HGPS cell (cell line): ENCODE measurements around a stretch of chr18.

- RRBS, result no CpG with 5 or more reads among the region's 11 CpGs
Measured at GRCh38 chr18:48546078-48546883, 7.5 kb downstream of the CTIF start.

- RRBS, result no CpG with 5 or more reads among the region's 9 CpGs
Measured at GRCh38 chr18:48569569-48570324, 30.9 kb downstream of the CTIF start.

DNA sequence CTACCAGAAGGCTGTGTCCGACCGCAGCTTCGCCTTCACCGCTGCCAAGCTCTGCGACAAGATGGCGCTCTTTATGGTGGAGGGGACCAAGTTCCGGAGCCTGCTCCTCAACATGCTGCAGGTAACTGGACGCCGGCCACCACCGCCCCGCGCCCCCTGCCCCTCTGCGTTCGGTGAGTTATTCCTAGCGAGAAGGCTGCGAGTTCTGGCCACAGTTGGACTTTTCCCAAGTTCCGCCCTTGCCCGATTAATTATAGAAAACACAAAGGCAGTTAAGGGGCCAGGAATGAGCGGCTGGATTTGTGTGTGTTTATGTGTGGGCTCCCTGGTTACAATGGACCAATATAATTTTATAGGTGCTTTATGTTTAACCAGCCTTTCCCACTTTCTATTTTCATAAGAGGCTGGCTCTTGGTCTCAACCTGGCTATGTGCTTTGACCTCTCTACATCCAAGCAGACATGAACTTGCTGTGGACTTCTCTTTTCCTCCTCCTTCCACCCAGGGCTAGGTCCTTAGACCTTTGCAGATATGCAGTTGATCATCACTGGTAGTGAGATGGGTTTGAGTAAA lies 189.1 kb downstream of the SMAD7 start:
- RRBS, result 96% methylated on average over 1 of the region's 19 CpGs

- RRBS, result 75% methylated on average over 2 of the region's 19 CpGs
Measured at GRCh38 chr18:48779942-48780825, 170.6 kb downstream of the SMAD7 start.

- RRBS, result no CpG with 5 or more reads among the region's 4 CpGs
Measured at GRCh38 chr18:48814946-48815508, 135.7 kb downstream of the SMAD7 start.

DNA sequence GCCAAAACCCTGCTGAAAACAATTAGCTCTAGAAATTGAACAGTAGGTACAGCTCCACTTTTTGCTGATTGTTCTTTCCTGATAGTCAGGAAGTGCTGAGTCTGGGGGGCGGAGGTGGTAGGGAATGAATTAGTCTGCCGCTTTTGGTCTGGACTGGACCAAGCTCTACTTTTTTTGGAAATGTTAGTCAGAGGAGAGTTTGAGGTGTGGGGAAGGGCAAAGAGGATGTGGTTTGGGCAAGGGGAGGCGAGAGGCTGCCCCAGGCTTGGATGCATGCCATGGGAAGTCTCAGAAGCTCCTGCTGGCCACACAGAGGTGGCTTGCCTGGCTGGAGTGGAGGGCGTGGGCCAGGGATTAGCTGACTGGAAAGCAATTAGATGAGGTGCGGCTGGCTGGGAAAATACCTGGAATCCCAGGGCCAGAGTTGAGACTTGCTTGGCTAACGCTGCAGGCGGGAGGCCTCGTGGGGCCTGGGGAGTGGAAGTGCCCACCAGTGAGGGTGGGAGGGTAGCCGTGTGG lies 117.9 kb downstream of the SMAD7 start:
- RRBS, result no CpG with 5 or more reads among the region's 9 CpGs

- RRBS, result no CpG with 5 or more reads among the region's 11 CpGs
Measured at GRCh38 chr18:48842439-48842991, 108.2 kb downstream of the SMAD7 start.

- RRBS, result no CpG with 5 or more reads among the region's 14 CpGs
Measured at GRCh38 chr18:48850574-48851417, 100.0 kb downstream of the SMAD7 start.

DNA sequence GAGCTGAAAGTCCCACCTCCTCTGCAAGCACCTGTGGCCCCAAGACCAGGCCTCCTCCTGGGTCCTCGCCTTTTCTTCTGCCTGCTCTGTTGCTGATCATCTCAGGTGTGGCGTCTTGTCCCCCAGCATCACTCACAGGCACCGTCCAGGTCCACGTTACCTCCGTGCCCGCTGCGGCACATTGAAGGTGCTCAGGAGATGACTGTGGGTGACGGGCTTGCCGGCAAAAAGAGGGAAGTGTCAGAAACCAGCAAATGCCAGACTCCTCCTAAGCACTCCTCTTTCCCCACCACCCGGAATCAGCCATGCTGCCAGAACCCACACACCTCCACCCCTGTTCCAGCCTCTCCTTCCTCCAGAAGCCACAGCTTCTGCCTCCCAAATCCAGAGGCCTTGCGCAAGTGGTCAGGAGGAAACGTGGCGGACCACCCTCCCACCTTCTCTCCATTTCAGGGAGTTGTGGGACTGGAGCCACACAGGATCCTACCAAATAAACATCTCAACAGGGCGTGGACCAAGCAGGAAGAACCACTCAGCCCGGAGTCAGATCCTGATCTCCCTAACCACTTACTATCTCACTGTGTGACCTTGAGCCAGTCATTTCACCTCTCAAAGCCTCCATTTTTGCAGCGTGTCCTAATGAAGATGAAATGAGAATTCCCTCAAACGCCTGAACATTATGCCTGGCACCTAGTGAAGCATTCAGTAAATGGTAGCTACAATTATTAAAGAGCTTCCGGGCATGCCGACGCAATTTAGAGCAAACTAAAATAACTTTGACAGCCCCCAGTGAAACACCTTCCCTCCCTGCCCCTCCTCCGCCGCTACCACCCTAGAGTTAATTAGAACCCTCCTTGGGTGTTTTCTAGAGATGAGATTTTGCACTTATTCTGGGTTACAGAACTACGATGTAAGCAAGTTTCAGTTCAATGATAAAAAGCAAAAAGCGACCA lies 33.0 kb downstream of the SMAD7 start:
- RRBS, result 76% methylated on average over 2 of the region's 24 CpGs

DNA sequence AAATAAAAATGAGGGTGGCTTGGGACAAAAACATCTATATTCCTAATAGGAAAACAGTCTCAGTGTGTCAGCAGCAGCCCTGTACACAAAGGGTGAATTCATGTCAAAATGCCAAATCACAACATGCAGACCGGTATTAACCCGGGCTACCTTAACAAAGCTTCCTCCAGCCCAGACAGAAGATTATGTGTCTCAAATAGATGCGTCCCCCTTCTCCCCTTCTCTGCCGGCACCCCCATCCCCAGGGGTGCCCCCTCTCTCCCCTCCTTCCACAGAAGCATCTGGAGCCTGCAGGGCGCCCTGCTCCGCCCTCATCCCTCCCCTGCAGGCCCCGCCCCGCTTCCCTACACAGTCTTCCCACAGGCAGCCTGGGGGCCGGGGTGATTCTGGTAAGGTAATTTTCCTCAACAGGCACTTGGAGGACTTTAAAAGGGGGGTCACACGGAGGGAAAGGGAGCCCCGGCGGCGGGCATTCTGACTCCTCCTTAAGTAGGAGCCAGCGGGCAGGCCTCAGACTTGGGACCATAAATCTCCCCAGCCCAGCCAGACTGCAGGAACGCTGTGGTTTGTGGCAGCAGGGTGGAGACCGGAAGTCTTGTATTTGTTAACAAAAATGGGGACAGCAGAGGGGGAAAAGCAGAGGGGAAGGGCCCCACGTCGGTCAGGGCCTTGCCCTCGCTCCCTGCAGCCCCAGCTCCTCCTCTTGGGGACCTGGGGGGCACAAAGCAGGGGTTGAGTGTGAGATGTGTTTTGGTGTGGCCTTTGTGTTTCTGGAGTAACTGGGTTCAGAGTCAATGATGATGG lies 28.0 kb downstream of the SMAD7 start:
- RRBS, result 6% methylated on average over 6 of the region's 19 CpGs

GRCh38 chr18:48932756-48933536 lies 17.8 kb downstream of the SMAD7 start:
- RRBS, result no CpG with 5 or more reads among the region's 11 CpGs

GRCh38 chr18:48942236-48943133 lies 8.3 kb downstream of the SMAD7 start:
- RRBS, result no CpG with 5 or more reads among the region's 18 CpGs

DNA sequence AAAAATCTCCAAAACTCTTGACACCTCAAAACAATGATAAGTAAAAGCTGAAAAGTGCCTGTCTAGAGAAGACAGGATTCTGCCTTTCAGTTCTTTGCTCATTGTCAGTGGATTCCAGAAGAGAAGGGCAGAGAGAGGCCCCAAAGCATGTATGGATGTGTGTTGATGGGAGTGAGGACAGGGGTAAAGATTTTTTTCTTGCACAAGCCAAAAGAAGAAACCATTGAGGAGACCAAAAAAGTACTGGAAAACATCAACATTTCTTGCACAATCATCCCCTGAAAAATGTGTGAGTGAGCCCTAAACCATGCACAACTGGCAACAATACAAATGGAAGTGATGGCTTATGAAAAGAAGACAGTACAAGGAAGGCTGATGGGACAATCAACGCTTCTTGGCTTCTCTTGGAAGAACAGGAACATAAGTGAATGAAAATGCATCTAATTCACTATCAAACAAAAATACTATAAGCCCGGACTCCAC lies 5.6 kb upstream of the SMAD7 start:
- RRBS, result no CpG with 5 or more reads among the region's 2 CpGs

DNA sequence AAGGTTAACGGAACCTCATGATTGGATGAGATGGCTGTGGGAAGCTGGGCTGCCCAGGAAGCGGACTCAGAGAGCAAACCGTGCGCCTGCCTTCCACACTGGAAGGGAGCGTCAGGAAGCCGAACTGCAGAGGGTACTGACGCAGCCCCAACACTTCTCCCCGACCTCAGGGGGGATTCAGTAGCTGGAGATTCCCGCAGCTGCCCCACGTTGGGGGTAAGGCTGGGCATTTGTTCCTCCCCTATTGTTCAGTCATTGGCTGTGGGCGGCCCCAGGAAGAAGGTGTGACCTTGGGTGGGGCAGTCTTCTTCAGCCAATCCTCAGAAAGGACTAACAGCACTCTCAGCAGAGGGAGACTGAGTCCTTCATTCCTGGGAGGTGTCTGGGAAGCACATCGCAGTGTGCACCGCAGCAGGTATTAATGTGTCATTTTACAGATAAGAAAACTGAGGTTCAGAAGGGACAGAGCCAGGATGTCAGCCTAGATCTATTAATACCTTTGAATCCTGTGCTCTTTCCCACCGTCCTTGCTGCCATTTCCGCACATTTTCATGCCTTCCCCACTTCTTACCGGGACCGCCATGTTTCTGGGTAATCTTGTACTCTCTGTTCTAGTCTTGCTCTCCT lies 6.9 kb upstream of the RPL17 start:
- RRBS, result 100% methylated on average over 2 of the region's 17 CpGs

DNA sequence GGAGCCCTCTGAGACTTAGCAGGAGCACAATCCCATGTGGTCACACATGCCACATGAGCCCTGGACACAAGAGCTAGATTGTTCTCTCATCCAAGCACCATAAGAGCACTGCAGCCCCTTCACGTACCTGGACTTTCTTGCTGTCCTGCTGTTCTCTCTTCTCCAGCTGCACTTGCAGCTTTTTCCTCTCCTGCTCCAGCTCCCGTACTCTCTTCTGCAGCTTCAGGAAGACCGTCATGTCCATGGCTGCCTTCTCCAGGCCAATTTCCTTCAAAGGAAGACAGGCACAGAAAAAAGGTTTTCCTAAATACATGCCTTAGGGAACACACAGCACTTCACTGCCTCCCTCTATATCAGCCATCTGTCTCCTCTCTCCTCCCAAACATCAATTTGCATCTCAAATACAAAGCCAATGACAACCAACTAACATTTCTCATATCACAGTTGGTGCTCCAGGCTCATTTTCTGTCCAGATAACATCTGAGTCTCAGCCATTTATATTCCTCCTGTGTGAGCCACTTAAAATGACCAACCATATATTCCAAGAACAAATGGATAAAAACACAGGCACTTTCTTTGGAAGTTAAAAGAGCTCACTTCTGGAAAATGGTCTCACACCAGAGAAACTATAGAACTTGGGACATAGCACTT lies 62.4 kb upstream of the ACAA2 start:
- RRBS, result no CpG with 5 or more reads among the region's 3 CpGs

GRCh38 chr18:50083745-50084187 lies 111.2 kb downstream of the MYO5B start:
- RRBS, result no CpG with 5 or more reads among the region's 3 CpGs

DNA sequence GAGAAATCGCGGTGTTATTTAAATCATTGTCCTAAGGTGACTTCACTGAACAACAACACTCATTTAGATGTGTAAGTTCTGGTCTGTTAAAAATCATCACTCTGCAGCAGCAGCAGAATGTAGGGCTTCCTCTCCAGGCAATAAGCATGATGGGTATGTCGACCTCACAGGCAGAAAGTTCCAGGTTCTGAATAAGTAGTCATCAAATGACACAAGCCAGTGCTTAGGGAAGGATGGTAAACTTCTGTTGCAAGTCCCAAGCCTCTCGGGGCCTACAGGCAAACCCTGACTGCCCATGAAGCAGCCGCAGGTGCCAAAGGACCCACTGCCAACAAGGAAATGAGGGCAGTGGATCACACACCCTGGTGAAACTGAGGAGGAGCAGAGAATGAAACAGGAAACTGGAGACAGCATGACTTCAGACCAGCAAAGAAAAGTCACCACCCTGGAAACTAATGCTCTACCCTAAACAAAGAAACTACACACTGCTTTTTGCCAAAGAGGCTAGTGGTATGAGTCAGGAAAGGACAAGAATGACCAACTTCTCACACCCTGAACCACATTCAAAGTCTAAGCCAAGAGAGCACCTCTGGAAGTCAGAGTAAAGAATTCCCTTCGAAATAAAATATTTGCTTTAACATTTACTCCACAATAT lies 97.3 kb downstream of the MYO5B start:
- RRBS, result no CpG with 5 or more reads among the region's 6 CpGs

DNA sequence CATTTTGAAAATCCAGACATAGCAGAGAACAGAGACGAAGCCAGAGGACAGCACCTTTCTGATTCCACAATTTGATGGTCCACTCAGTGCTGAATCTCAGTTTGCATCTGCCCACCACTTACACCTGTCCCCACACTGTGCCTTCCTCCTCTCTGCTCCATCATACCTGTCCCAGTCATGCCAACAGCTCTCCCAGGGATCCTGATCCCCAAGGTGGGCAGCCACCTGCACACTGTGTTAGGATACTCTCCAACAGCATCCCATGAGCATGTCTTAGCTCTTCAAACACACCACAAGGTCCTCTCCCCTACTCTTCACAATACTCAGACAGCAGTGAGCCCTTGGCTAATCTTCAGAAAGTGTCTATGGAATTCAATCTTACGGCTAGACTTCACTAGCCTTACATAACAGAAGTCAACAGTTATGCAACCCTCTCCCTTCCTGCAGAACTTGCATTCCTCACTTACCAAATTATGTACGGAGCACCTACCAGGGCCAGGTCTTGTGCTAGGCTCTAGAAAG lies 79.9 kb downstream of the MYO5B start:
- RRBS, result no CpG with 5 or more reads among the region's 3 CpGs

GRCh38 chr18:50157472-50158059 lies 37.4 kb downstream of the MYO5B start:
- RRBS, result no CpG with 5 or more reads among the region's 3 CpGs

DNA sequence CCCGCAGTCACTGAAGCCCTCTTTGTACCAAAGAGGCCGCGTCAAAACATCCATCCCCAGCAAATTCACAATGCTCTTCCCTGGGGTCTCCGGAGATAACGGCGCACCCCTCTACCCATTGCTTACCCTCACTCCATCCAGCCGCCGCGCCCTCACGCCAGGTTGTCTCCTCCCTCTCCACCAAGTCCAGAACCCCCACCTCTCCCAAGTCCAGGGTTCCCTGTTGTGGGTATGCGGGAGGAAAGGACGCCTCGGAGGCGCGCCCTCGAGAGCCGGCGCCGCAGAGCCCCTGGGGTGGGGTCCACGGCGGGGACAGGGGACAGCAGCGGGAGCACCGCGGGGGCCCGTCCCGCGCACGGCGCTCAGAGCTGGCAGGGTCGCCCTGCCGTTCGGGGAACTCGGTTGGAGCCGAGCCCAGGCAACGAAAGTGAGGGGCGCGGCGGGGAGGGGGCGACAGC lies 870 bp downstream of the MYO5B start:
- RRBS, result 4% methylated on average over 2 of the region's 39 CpGs